Jejunum (tissue), 1 donor: ENCODE data around the genes C3orf70 and LIPH.

- PRO-cap, result no peak
Observed at GRCh38 chr3:184381168-184381981, 1.5 kb downstream of the CHRD start.

DNA sequence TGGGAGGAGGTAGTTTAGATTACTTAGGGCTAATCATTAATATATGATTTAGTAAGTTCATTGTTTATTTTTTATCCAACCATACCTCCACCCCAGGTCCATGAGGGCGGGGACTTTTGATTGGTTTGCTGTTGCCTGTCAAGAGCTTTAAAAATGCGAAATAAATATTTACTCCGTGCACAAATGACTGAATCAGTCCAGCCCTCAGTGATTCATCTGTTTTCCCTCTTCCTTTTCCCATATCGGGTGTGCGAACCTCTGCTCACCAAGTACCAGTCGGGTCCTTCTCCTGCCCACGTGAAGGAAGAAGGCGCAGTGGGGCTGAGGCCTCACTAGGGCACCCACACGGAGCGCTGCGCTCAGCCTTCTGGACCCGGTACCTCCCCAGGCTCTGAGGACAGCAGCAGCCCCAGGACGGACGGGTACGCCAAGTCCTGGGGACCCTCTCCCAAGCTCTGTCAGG, 70.6 kb upstream of the EPHB3 start:
- PRO-cap, result no peak

DNA sequence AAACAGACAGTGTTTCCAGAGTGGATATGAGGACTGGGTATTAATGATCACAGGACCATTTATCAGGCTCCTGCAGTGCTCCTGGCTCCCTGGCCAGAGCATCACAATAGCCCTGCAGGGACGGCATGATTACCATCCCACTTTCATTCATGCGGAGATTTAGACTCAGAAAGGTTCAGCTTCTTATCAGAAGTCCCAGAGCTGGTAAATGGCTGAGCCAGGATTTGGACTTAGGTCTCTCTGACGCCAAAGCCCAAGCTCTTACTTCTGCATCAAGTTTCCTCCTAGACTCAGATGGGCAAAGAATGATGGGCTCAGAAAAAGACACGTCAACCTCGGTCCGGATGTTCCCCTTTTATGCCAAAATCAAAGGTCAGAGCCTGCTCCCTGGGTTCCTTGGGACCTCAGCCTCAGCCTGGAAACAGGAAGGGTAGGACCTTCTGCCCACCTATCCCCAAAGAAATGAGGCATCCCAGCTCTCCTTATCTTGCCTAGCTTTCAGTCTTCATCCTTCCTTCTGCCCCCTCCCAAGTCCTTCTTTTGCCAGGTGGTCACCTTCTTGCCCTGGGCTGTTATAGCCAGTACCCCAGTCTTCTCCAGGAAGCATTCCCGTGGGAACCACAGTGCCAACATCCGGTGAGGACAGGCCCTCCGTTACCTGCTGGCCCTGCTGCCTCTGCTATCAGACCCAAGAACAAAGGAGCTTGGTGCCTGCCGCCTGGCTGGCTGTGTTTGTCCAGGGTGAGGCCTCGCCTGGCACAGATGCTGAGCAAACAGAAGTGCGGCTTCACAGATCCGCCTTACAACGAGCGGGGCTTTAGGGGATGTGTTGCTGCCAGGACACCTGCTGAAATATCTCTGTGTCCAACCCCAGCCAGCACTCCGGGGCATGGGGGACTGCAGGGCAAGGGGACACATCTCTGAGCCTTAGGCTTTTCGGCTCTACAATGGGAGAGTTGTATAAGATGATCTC, 2.5 kb upstream of the EPHB3 start:
- PRO-cap, result no peak

- PRO-cap, result no peak
Observed at GRCh38 chr3:184567623-184568442, 6.2 kb downstream of the EPHB3 start.

DNA sequence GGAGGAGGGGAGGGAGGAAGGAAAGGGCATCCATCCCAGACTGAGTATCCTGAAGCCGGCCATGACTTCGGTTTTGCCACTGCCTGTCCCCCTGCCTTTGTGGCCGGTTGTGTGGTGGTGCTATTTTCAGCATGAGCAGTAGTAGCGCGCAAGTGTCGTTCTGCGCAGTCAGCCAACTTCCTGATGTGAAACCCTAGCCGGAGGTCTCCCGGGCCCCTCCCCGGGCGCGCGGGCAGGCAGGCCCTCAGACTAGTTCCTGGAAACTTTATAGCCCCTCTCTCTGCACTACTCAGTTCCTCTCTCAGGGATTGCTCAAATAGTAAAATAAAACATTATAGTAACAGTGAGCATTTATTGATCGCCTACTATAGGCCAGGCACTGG, 24.2 kb downstream of the MAGEF1 start:
- PRO-cap, result no peak

- PRO-cap, result bidirectional peak, plus-strand start at chr3:184711912, minus-strand start at chr3:184711645
Observed at GRCh38 chr3:184711329-184711766, 516 bp downstream of the MAGEF1 start.

DNA sequence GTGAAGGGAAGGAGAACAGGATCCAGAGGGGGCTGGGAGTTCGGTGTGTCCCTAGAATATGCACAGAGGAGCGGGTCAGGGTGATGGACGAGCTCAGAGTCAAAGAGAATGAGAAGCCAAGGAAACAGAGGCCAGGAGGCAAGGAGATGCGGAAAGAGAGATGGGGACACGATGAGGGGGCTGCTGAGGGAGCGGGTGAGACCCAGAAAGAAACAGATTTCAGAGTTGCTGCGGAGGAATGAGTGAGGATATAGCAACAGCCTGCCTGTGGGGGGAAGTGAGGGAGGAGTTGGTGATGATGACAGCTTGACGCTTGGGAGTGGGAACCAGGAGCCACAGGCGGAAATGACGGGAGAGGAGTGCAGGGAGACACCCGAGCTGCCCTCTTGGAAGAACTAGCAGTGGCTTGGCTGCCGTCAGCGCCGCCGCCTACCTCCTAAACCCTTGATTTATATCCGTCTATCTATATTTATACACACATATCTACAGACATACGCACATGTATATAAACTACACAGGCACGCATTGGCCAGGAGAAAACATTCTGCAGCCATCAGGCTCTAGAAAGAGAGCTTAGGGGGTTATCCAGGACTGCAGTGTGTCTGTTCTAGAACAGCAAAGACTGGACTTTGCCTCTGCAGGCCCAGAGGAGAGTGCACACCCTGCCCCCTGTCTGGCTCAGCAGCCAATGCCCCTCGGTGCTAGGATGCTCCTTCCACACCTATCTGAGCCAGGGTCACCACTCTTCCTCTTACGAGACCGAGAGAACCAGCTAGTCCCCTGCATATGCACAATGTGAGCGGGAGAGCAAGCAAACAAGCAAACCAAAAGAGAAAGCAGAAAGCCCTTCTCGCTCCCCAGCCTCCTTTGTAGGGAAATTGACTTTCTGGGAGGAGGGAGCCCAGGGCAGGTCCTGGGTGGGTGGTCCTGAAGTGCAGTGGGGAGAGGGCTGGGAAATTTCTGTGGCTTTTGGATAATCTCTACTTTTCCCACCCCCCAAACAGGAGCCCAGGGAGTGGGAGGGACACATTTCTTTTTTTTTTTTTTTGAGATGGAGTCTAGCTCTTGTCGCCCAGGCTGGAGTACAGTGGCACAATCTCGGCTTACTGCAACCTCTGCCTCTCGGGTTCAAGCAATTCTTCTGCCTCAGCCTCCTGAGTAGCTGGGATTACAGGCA, 45.3 kb upstream of the MAGEF1 start:
- PRO-cap, result unidirectional peak, plus-strand start at position 342 of the sequence

DNA sequence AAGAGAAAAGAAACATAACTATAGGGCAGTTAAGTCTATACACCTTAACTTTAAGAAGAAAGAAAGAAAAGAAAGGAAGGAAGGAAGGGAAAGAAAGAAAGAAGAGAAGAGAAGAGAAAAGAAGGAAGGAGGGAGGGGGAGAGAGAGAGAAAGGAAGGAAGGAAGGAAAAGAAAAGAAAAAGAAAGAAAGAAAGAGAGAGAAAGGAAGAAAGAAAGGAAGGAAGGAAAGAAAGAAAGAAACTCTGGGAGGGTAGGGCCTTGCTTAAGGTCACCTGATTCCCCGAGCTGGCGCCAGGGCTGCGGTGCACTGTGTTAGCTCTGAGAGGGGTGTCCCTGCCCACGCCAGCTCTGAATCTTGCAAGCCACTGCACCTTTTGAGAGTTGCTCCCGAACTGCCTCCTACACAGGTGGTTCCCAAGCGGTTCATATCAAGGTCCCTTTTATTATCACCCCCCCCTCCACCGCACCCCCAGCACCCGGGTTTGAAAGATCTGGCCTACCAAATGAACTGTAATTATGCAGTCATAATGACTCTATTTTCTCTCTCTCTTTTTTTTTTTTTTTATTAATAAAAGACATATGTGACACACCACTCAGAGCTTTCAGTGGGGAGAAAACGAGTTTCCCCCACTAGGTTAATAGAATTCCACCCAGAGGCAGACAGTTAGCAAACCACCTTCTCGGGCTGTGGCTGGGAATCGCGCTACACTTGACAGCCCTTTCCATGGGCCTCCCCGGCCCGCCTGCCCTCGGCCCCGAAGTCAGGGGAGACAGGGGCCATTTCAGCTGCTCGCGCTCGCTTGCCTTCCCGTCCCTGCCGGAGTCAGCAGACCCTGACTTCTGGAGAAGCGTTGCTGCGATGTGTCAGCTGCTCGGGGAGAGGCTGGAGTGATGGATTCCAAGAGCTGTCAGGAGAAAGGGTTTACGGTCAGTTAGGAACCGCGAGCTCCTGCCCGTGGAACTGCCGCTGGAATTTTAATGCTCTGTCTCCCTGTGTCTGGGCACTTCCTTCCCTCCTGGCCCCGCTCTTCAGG, 38.9 kb upstream of the VPS8 start:
- PRO-cap, result no peak

DNA sequence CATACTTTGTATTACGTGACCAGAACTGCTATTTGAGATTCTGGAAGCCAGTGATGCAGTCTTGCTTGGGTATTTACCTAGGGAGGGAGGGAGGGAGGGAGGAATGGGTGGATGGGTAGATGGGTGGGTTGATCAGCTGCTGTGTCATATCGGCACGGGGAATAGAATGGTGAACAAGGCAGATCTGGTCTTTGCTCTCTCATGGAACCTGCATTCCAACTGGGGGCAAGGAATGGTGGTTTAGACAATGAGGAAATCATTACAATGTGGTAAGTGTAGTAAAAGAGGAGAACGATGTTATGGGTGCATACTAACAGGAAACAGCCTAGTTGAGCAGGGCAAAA, 5.2 kb downstream of the VPS8 start:
- PRO-cap, result no peak

DNA sequence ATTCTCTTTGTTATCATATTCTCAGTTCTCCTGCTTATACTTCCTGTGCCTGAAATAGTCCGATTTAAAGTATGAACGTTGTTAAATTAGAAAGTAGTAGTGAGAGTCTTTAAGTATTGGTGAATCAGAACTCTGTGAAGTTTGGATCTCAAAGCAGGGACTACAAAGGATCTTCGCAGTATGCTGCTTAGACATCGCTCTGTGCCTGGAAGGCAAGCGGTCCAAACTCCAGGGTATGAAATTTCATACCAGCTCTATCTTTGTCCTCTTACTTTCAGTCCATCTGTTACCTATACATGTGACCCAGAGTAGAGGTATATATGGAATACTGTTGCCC, 34.5 kb downstream of the VPS8 start:
- PRO-cap, result no peak

- PRO-cap, result bidirectional peak, plus-strand start at chr3:185153079, minus-strand start at chr3:185153060
Observed at GRCh38 chr3:185152168-185153307, at the start of gene C3orf70. C3orf70 (minus strand) TSS chr3:185153060.

DNA sequence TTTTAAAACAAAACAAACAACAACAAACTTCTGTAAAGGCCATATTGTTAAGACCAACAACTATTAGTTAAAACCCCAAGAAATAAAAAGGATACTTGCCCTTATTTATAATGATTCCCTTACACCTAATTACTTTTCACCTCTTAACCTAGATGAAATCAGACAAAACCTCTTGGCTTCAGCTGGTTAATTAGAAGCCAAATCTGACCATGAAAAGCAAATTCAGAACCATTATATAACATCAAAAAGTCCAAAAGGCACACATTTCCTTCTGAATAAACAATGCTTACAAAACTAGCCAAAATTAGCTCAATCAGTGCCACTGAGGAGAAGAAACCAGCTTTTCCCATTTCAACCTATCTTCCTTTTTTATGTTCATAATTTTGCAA, 3.3 kb downstream of the EHHADH start:
- PRO-cap, result no peak

DNA sequence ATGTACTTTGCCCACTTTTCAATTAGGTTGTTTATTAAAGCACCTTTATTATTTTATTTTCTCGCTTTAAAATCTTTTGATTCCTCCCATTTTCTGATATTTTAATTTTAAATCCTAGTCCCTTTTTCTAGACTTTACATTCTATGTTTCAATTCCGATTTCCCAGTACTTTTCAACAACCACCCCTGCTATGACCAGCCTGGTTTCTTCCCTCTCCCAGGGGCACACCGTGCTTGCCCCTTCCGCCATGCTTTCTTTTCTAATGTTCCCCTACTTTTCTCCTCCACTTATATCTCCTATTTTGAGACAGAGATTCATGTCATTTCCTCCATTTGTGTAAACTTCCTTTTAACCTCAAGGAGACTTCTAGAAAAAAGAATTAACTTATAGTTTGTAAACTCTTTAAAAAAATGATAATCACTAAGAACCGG, 38.5 kb upstream of the MAP3K13 start:
- PRO-cap, result no peak

GRCh38 chr3:185332272-185332993, 30.5 kb upstream of the MAP3K13 start:
- PRO-cap, result unidirectional peak, minus-strand start at chr3:185332502

DNA sequence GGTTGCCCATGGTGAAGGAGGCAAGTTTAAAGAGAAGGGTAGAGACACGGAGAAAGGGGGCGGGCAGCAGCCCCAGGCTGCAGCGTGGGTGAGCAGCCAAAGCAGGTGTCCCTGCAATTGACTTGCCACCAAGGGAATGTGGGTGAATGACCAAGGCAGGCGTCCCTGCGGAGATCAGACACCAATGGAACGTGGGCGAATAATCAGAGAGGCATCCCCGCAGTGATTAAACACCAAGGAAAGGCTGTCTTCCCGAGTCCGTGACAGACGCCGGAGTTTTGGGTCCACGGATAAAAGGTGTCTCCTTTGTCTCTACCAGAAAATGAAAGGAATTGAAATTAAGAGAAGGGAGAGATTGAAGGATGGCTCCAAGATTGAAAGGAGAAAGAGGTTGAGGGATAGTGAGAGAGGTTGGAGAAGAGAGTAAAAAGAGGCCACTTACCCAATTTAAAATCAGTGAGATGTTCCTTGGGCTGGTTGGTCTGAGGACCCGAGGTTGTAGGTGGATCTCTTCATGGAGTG, 16.1 kb downstream of the MAP3K13 start:
- PRO-cap, result no peak

GRCh38 chr3:185504558-185505046, 5.8 kb upstream of the TMEM41A start:
- PRO-cap, result no peak

DNA sequence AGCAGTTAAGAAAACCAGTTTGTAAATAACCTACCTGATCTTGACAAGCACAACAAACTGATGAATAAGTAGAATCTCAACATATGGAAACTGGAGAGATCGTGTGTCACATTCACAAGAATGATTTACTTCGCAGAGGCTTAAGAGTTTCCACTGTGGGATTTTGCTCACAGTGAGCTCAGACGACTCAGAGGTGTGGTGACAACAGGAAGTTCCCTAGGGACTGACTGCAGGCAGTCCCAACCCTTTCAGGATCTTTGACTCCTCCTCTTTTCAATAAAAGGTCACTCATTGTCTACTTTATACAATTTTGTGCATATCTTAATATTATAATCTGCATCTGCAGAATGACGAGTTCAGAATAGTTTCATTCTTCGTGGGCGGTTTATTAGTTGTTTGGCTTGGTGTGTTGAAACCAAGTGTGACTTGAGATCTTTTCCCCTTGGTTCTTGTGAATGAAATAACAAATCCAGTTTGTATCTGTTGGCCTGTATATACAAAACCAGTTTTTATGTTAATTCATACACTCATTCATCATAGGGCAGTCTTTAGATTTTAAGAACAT, at the start of gene LIPH:
Gene LIPH (minus strand): TSS at position 200 of the 565 bp plus-strand sequence.
- PRO-cap, result bidirectional peak, plus-strand start at position 172 of the sequence, minus-strand start at position 197 of the sequence

GRCh38 chr3:185608143-185608756, 22.2 kb downstream of the SENP2 start:
- PRO-cap, result no peak

DNA sequence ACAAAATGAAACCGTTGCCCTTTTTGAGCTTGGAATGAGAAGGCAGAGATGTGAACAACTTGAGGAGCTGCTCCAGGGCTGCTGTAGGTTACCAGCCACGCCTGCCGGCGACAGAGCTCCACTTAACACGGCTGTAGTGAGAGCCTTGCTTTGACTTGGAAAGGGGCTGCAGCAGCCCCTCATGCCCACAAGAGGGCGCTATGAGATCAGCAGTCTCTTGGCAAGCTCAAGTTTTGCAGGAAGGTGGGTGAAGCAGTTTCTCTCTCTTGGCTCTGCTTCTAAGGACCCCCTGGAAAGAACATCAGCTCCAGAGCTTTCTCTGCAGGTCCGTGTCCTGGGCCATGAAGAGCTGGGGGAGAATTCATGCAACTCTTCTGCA, 74.3 kb downstream of the SENP2 start:
- PRO-cap, result no peak

DNA sequence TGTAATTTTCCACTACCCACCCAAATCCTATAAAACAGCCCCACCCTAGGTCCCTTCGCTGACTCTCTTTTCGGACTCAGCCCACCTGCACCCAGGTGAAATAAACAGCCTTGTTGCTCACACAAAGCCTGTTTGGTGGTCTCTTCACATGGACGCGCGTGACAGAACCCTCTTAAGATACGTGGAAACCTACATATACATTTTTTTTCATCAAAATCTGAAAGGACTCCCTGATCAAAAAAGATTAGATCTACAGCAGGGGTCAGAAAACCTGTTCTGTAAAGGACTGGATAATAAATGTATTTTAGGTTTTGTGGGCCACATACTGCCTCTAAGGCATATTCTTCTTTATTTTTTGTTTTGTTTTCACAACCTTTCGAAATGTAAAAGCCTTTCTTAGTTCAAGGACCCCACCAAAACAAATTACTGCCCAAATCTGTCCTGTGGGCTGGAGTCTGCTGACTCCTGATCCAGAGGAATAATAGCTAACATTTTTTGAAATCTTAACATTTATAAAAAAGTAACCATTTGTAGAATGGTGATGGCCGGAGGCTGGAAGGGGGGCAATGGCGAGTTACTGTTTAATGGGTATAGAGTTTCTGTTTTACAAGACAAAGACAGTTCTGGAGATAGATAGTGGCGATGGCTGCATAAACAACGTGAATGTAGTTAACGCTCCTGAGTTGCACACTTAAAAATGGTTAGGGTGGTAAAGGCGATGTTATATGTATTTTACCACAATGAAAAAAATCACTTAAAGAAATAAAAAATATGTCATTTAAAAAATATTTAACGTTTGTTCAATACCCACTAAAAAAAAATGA, 38.1 kb downstream of the IGF2BP2 start:
- PRO-cap, result no peak